Adrenal gland (tissue), 7 donors: ENCODE data around the genes RGS9, PRKCA and PSMD12.

DNA sequence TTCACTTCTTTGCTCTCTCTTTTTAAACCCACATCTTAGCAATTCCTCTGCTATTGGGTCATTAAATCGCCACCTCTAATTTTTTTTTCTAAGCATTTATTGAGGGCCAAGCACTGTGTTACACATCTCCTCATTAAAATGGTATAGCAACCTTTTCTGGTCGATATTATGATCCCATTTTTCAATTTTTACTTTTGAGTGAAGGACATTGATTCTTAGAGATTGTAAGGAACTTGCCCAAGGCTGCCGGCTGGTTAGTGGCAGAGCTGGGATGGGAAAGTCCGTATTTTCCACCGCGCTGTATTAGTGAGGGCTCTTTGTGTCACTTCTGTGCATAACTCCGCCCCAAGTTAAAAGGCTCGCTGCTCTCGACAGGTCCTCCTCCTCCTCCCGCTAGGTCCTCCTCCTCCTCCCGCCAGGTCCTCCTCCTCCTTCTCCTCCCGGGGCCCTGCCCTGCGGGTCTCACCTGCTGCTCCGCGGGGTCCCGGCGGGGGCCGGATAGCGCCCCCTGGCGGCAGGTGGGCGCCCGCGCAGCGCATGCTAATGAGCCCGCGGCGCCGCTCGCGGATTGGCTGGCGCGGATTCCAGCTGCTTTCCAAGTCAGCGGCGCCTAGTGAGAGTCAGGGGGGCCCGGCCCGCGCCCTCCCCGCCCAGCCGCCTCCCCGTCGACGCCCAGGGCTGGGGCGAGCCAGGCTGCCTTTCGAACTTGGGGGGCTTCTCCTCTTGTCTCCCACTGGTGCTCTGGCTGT lies at the start of gene RGS9:
TSS of gene RGS9 (plus strand) at position 599 of the 749 bp plus-strand sequence.
- PRO-cap, 3 experiments: peak in 3 of 3 experiments; most common plus-strand start position 598 of the sequence (in 1); most common minus-strand start position 352 of the sequence (in 1)
- RAMPAGE, long total RNA, 4 experiments: start-site peak on the plus strand in 4 of 4 experiments, centred at positions 615 to 673 of the sequence, 20 to 117 reads per replicate
- RRBS: no CpG with 5 or more reads among the region's 44 CpGs

DNA sequence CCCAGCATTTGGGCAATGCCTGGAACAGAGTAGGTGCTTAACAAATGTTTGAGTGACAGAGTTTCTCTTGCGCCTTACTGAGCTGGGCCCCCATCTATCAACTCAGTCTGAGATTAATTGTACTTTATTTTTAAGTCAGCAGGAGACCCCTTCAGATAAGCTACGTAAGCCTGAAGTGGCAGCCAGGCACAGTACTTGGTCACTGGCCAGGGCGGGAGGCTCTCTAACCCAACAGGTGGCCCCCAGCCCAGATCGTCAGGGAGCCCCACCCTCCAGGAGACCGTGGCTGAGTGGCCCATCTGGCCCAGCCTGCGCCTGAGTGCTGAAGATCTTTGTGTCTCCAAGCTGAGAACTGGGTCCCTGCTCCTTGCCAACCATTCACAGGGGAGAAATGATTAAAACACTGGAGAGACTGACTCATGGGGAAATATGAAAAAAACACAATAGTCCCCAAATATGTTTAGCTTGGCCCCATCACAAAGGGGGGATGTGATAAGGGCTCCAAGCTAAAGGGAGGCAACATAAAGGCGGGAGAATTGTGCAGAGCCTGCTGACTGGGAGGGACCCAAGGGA lies 75.6 kb downstream of the AXIN2 start:
- PRO-cap, 3 experiments: no peak in any of the 3 experiments
- RAMPAGE, long total RNA, 4 experiments: no peak in any of the 4 experiments
- RRBS: no CpG with 5 or more reads among the region's 7 CpGs

- PRO-cap, 3 experiments: no peak in any of the 3 experiments
- RAMPAGE, long total RNA, 4 experiments: no peak in any of the 4 experiments
- RRBS: no CpG with 5 or more reads among the region's 12 CpGs
Observed at GRCh38 chr17:65495150-65495578, 66.3 kb downstream of the AXIN2 start.

- PRO-cap, 3 experiments: no peak in any of the 3 experiments
- RAMPAGE, long total RNA, 4 experiments: no peak in any of the 4 experiments
- RRBS: no CpG with 5 or more reads among the region's 12 CpGs
Observed at GRCh38 chr17:65573003-65573709, 11.7 kb upstream of the AXIN2 start.

DNA sequence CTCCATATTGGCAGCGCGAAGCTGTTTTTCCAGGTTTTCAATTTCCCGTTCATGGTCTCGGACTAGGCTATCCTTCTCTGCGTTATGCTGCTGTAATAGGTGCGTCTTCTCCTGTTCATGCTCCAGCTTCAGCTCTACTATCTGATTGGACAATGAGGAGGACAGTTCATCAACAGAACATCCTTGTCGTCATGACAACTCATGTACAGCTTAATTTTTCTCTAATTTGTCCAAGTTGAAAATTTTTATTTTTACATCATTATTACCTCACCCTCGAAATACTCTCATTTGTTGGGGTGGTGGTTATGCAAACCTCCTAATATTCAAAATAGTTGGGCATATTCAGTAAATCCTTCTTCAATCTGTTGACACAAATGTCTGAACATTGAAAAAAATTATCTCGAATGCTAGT lies 289.7 kb downstream of the CEP112 start:
- PRO-cap, 3 experiments: no peak in any of the 3 experiments
- RAMPAGE, long total RNA, 4 experiments: no peak in any of the 4 experiments
- RRBS: no CpG with 5 or more reads among the region's 9 CpGs

GRCh38 chr17:65903234-65903506 lies 288.8 kb downstream of the CEP112 start:
- PRO-cap, 3 experiments: no peak in any of the 3 experiments
- RAMPAGE, long total RNA, 4 experiments: start-site peak on the minus strand in 3 of 4 experiments, at chr17:65903266-65903369 at its widest, 30 to 78 reads per replicate
- RRBS: no CpG with 5 or more reads among the region's 4 CpGs

GRCh38 chr17:66235131-66235908 lies 6.1 kb upstream of the APOH start:
- PRO-cap, 3 experiments: no peak in any of the 3 experiments
- RAMPAGE, long total RNA, 4 experiments: no peak in any of the 4 experiments
- RRBS: no CpG with 5 or more reads among the region's 5 CpGs

- PRO-cap, 3 experiments: peak in 3 of 3 experiments; most common plus-strand start chr17:66302616 (in 3); most common minus-strand start chr17:66302486 (in 2)
- RAMPAGE, long total RNA, 4 experiments: no peak in any of the 4 experiments
- RRBS: 1% methylated on average over 80 of the region's 120 CpGs
Observed at GRCh38 chr17:66301796-66302749, at the start of gene PRKCA. Gene PRKCA (plus strand): TSS chr17:66302613.

DNA sequence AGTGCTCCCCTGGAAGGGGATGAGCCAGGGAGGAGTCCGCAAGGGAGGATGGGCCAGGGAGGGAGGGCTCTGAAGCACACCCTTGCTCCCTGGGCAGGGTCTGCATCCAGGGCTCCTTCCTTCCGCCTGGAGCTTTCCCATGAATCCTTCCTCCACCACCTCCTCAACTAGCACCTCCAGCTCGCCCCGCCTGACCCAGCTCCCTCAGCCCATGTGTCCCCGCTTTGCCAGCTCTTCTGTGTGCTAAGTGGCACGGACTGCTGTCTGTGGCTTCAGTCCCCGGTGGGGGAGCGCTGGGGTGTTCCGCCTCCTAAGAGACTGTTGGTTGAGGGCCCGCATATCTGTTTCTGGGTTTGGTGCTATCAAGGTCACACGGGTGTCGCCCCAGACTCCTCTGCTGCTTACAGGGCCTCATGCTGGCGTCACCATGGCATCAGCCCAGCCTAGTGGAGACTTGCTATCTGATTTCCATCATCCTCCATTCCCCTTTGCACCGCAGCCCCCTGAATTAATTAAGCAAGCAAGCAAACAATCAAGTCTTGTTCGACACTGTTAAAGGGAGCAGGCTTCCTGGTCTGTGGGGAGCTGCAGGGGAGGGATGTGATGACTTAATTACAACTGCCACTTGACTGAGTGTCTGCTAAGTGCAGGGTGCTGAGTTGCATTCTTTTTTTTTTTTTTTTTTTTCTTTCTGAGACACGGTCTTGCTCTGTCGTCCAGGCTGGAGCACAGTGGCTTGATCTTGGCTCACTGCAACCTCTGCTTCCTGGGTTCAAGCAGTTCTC lies 71.8 kb downstream of the PRKCA start:
- PRO-cap, 3 experiments: no peak in any of the 3 experiments
- RAMPAGE, long total RNA, 4 experiments: no peak in any of the 4 experiments
- RRBS: no CpG with 5 or more reads among the region's 17 CpGs

- PRO-cap, 3 experiments: no peak in any of the 3 experiments
- RAMPAGE, long total RNA, 4 experiments: start-site peak on the plus strand in 1 of 4 experiments, at chr17:66401848-66402237 at its widest, 7 reads per replicate
- RRBS: no CpG with 5 or more reads among the region's 5 CpGs
Observed at GRCh38 chr17:66401860-66402500, 99.6 kb downstream of the PRKCA start.

- PRO-cap, 3 experiments: peak in 2 of 3 experiments; most common plus-strand start chr17:66509362 (in 2)
- RAMPAGE, long total RNA, 4 experiments: no peak in any of the 4 experiments
- RRBS: no CpG with 5 or more reads among the region's 2 CpGs
Observed at GRCh38 chr17:66509156-66509468, 206.7 kb downstream of the PRKCA start.

GRCh38 chr17:66541974-66542624 lies 239.7 kb downstream of the PRKCA start:
- PRO-cap, 3 experiments: no peak in any of the 3 experiments
- RAMPAGE, long total RNA, 4 experiments: no peak in any of the 4 experiments
- RRBS: no CpG with 5 or more reads among the region's 6 CpGs

GRCh38 chr17:66579391-66579908 lies 255.5 kb upstream of the CACNG5 start:
- PRO-cap, 3 experiments: no peak in any of the 3 experiments
- RAMPAGE, long total RNA, 4 experiments: no peak in any of the 4 experiments
- RRBS: no CpG with 5 or more reads among the region's 11 CpGs

GRCh38 chr17:66675807-66677001 lies 158.7 kb upstream of the CACNG5 start:
- PRO-cap, 3 experiments: no peak in any of the 3 experiments
- RAMPAGE, long total RNA, 4 experiments: no peak in any of the 4 experiments
- RRBS: 93% methylated on average over 6 of the region's 38 CpGs

- PRO-cap, 3 experiments: no peak in any of the 3 experiments
- RAMPAGE, long total RNA, 4 experiments: no peak in any of the 4 experiments
- RRBS: no CpG with 5 or more reads among the region's 4 CpGs
Observed at GRCh38 chr17:67149768-67150299, 95.2 kb downstream of the HELZ start.

DNA sequence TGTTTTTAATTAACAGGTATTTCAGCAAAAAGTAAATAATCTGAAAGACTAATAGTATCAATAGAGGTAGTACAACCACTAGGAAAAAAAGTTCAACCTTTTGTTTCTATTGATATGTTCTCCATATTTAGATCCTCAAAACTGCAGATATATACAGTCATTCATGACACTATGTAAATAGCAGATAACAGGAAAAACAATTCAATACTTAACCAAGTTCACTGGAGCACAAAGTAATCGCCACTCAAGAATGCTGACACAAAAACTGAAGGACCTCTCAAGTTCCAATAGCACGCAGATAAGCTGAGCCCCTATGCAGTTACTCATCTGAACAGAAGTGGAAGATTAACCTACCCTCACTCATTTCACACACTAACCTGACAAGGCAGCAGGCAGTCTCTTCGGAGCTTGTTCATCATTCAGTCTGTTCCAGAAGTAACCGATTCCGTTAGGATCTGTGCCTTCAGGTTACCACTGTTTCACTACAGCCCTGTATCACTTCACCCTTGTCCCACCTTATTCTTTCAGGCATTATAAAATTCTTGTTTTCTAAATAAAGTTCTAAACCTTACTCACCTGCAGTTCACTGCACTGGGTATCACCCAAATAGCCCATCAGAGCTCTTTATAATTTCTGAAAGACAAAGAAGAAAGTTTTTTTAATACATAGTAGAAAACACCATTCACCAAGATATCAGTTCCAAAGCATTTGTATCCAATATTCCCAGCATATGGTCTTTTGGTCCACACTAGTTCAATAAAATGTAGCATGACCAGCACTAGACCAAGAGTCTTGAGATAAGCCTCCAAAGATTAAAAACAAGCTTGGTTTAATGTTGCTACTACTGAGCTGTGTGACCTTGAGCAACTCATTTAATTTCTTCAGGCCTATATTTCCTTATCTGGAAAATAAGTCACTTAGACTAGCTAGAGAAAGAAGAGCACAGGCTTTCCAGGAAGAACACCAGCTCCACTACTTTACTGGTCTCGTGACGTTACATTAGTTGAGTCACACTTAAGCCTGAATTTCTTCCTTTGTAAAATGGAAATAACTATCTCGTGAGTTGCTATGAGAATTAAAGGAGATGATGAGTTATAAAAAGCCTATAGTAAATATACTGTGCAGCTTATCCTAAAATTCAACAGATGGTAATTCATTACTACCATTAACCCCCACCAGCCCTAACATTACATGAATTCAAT lies 5.7 kb downstream of the HELZ start:
- PRO-cap, 3 experiments: no peak in any of the 3 experiments
- RAMPAGE, long total RNA, 4 experiments: no peak in any of the 4 experiments
- RRBS: no CpG with 5 or more reads among the region's 8 CpGs

DNA sequence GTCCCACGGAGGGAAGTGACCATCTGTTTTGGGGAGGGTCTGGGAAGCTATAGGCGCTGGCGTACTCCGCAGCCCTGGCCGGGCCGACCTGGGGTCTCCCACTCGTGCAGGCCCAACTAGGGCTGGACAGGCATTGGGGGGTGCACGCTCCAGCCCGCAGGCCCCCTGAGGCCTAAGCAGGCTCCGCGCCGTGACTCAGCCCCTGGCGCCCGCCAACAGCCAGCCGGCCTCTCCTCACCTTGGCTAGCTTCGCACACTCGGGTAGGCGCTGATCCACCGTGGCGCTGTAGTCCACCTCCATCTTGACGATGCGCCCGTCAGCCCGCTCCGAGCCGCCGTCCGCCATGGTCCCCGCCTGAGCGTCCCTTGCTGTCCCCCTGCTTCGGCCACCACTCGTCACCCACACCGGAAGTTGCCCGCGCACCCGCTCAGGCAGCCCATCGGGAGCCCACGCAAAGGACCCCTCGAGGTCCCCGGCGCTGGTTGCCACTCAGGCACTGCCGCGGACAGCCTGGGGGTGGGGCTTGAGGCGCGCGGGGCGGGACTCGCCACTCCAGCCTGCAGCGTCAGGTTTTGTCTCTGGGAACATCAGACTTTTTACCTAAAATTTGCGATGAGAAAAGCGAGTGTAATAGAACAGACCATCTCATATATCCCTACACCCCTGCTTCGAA lies at the start of gene PSMD12:
TSS of gene PSMD12 (minus strand) at position 404 of the 674 bp plus-strand sequence.
- PRO-cap, 3 experiments: peak in 3 of 3 experiments; most common plus-strand start position 563 of the sequence (in 3); most common minus-strand start position 404 of the sequence (in 3)
- RAMPAGE, long total RNA, 4 experiments: start-site peak on the minus strand in 4 of 4 experiments, centred at positions 383 to 399 of the sequence, 851 to 7,965 reads per replicate
- RRBS: 1% methylated on average over 8 of the region's 52 CpGs

DNA sequence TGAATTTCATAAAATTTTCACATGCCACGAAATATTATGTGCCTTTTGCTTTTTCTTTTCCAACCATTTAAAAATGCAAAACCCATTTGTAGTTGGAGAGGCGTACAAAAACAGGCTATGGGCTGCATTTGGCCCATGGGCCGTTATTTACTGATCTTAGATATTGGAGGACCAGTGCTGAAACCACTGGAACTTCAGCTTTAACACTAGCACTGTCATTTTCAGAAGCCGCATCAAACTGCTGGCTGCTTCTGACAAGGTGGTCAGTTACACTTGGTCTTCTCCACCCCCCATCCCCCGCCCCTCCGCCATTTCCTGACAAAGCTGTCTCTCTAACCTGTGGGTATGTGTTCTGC lies 25.1 kb downstream of the PITPNC1 start:
- PRO-cap, 3 experiments: no peak in any of the 3 experiments
- RAMPAGE, long total RNA, 4 experiments: no peak in any of the 4 experiments
- RRBS: no CpG with 5 or more reads among the region's 6 CpGs

GRCh38 chr17:67478756-67479191 lies 101.7 kb downstream of the PITPNC1 start:
- PRO-cap, 3 experiments: no peak in any of the 3 experiments
- RAMPAGE, long total RNA, 4 experiments: no peak in any of the 4 experiments
- RRBS: no CpG with 5 or more reads among the region's 6 CpGs

- PRO-cap, 3 experiments: no peak in any of the 3 experiments
- RAMPAGE, long total RNA, 4 experiments: no peak in any of the 4 experiments
- RRBS: no CpG with 5 or more reads among the region's 8 CpGs
Observed at GRCh38 chr17:67582586-67583224, 135.0 kb upstream of the NOL11 start.